H9 (cell line): ENCODE measurements around a stretch of chr2.

DNA sequence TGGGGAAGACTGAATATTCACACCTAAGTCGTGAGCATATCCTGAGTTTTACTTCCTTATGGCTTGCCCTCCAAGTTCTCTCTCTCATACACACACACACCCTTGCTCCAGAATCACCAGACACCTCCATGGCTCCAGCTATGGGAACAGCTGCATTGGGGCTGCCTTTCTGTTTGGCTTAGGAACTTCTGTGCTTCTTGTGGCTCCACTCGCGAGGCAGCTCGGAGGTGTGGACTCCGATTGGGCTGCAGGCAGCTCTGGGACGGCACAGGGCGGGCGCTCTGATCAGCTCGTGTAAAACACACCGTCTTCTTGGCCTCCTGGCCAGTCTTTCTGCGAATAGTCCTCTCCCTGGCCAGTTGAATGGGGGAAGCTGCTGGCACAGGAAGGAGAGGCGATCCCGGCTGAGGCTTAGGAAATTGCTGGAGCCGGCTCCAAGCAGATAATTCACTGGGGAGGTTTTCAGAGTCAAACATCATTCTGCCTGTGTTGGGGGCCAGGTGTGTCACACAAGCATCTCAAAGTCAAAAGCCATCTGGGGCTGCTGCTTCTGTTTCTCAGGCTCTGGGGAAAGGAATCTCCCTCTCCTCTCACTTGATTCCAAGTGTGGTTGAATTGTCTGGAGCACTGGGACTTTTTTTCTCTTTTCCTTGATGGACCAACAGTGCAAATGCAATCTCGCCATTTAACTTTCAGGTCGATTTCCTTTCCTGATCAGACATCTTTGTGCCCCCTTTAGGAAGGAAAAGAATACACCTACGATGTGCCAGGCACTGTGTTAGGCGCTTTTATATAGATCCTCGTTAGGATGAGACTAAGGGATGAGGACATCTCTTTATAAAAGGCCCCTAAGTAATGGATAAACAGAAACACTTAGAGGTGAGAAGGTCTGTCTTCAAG, 22.5 kb downstream of the FOSL2 start:
- PRO-cap, result no peak

DNA sequence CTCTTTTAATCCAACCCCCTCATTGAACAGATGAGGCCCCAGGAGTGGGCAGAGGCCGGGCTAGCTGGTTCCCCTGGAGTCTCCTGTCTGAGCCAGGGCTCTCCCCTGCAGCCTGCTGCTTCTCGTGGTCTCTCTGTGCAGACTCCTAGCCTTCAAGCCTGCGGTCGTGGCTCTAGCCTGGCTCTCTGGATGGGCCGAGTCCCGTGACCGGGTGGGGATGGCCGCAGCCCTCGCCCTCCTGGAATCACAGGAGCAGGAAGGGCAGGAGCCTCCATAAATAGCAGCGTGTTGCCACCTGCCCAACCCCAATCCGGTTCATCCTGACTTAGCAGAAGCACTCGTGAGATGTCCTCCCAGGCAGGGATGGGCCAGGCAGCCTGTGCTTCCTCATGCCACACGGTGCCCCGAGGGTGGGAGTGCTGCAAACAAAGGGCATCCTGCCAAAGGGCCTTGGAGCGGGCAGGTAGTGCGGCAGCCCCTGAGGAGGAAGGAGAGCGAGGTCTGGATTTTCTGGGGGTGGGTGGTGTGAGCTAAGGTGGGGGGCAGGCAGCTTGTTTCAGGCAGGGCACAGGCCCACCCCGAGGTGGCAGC, 43.9 kb downstream of the FOSL2 start:
- PRO-cap, result no peak

- PRO-cap, result no peak
These were observed 7.5 kb upstream of the PLB1 start for GRCh38 chr2:28488323-28488789.

DNA sequence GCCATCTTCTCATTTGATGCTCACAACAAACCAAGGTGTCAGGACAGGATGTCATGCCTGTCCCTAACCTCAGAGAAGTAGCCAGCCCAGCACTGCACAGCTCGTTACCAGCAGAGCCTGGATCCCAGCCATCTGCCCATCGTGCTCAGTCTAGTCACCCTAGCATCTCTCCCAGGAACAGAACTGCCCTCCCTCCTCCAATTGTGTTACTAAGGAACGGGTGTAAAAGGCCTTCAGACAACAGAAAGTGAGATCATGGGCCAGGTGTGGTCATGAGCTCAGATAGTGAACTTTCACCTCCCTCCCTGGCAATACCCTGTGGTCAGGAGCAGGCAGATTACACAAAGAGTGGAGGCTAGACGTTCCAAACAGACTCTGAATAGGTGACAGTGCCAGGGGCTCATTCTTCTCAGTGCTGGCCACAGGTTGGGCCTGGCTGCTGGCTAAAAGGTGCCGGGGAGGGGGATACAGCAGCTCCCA, 111.8 kb upstream of the PPP1CB start:
- PRO-cap, result no peak

DNA sequence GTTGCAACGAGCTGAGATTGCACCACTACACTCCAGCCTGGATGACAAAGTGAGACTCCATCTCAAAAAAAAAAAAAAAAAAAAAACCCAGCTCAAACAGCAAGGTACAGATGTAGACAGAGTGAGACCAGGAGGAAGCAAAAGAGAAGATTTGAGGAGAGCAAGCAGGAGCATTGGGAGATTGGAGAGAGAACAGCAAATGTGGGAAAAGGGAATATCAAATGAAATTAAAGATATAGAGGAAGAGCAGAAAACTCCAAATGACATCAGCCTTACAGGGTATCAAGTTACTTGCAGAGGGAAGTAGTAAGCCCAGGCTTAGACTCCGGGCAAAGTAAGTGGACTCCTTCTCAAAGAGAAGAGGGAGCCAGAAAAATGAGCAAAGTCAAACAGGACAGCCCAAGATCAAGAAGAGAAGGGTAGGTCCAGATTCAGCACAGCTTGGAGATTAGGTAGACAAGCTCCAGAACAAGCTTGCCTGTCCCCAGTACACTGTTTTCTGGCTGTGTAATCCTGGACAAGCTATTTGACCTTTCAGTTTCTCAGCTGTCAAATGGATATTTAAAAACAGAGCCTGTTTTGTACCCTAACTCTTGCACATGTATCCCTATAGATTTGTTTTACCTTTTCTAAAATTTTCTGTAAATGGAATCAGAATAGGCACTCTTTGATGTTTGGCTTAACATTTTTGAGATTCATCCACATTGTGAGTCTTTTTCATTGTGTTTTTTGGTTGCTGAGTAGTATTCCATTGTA, 93.1 kb upstream of the PPP1CB start:
- PRO-cap, result no peak

DNA sequence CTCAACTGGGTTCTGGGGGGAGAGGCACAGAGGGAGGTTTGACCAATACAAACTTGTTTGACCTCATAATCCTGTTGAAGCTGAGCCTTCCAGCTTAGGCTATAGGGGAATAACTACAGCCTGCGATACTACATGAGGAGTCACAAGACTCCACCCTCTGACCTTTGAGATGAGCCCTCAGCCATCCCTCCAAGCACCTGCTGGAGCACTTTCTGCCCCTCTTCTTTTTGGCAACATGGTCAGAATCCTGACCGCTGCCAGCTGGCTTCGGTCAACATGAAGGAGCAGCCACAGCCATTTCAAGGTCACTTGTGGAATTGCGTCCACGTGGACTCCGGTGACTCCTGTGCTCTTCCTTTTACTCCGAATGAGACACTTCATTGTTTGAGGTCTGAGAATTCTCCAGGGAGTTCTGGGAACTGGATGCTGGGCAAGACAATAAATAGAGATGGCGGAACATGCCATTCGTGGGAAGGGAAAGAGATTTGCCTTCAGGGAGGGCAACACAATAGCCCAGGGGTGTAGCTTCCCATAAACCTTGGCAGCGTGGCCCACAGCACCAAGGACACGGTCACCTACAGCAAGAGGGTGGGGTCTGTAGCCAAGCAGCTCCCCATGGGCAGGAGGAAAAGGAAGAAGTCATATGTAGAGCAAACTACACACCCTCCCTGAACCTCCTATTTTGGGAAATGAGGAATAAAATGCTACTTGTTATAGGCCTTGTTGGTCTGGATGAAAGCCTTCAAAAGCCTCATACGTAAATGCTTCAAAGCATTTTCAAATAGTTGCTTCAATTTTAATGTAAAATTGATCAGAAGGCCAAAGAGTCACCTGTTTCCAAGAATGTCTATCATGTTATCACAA, 73.3 kb upstream of the PPP1CB start:
- PRO-cap, result no peak

DNA sequence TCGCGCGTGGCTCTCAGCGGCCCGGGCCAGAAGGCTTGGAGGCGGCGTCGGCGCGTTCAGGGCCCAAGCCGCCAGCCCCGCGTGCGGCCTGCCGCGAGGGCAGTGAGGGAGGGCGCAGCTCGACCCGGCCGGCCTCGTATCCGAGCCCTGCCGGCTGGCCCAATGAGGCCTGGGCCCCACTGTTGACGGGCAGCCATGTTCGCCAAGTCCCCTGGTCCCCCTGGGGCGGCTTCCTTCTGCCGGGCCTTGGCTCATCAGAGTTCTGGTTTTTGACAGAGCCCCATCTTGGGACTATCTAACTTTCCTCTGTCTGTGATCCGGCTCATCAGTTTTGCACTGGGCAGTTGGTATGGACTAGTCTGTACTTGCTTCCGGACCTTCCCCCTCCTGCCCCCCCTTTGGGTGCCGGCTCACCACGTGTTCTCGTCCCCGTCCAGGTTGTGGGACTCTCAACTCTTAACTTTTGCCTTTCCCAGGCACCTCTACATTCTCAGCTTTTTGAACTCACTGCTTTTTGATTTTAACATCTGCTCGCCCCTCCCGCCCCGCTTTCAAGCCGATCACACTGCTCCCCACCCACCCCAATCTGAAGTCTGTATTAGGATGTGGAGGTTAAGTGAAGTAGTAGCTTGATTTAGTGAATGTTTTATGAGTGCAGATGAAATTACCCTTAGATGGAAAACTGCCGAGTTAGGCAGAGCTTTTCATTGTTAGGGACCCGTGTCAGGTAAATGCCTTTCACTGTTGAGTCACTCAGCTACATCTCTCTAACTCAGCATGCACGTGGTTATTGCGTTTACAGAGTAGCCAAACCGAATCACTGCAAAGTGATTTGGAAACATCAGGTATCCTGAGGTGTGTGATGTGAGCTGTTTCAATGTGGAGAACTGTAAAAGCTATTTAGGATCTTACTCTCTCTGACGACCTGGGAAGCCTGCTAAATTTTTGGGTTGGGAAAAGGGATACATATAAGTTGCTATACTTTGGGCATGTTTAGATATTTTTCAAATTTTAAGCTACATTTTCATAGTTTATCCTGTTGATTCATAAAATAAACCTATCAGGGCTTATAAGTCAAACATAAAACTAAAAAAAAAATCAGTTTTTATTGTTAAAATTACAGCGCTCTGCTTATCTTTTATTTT, 912 bp downstream of the WDR43 start:
- PRO-cap, result bidirectional peak, plus-strand start at position 179 of the sequence, minus-strand start at position 222 of the sequence; bidirectional peak, plus-strand start at position 462 of the sequence, minus-strand start at position 340 of the sequence; bidirectional peak, plus-strand start at position 752 of the sequence, minus-strand start at position 732 of the sequence

DNA sequence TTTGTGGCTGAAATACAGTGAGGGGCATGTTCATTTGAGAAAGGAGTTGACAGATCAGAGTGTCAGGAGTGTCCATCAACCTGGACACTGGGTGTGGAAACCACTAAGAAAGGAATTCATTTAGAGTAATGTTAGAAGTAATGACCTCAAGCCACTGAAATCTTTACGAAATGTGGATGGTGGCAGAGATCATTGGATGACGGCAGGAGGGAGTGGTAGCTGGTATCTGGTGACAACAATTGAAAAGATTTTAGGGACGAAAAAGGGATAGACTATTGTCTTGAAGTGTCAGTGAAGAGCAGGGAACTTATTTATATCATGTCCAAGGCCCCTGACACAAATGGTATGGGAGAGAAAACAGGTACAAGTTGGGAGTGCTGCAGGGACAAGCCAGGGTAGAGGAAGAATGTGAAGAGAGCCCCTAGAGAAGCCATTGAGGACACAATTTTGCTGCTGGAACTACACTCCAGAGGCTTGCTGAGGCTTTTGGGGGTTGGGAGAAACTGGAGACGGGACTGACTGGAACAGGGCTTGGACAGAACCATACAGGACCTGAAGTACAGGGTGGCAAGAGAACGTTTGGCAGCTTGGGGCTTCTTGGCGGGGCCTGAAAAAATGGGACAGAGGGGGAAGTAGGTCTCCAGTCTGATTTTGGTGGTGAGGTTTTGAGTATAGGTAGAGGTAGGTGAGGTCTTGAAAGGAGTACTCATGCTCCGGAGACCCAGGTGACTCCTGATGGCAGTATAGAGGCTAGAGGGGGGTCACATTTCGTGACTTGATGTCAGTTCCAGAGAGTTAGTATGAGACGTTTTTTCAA, 29.9 kb downstream of the WDR43 start:
- PRO-cap, result no peak

- PRO-cap, result no peak
These were observed 39.0 kb upstream of the TOGARAM2 start for GRCh38 chr2:28942093-28942467.

GRCh38 chr2:28949529-28950282, 31.4 kb upstream of the TOGARAM2 start:
- PRO-cap, result unidirectional peak, plus-strand start at chr2:28950216

- PRO-cap, result no peak
These were observed 36.9 kb downstream of the TOGARAM2 start for GRCh38 chr2:29017896-29018449.

- PRO-cap, result no peak
These were observed 8.0 kb downstream of the PCARE start for GRCh38 chr2:29066238-29066848.

- PRO-cap, result no peak
These were observed 15.1 kb downstream of the CLIP4 start for GRCh38 chr2:29130256-29130872.

GRCh38 chr2:29318204-29318439, 202.9 kb downstream of the CLIP4 start:
- PRO-cap, result no peak

GRCh38 chr2:29484415-29484632, 369.1 kb downstream of the CLIP4 start:
- PRO-cap, result no peak

- PRO-cap, result no peak
These were observed 13.6 kb upstream of the LBH start for GRCh38 chr2:30217651-30218213.

DNA sequence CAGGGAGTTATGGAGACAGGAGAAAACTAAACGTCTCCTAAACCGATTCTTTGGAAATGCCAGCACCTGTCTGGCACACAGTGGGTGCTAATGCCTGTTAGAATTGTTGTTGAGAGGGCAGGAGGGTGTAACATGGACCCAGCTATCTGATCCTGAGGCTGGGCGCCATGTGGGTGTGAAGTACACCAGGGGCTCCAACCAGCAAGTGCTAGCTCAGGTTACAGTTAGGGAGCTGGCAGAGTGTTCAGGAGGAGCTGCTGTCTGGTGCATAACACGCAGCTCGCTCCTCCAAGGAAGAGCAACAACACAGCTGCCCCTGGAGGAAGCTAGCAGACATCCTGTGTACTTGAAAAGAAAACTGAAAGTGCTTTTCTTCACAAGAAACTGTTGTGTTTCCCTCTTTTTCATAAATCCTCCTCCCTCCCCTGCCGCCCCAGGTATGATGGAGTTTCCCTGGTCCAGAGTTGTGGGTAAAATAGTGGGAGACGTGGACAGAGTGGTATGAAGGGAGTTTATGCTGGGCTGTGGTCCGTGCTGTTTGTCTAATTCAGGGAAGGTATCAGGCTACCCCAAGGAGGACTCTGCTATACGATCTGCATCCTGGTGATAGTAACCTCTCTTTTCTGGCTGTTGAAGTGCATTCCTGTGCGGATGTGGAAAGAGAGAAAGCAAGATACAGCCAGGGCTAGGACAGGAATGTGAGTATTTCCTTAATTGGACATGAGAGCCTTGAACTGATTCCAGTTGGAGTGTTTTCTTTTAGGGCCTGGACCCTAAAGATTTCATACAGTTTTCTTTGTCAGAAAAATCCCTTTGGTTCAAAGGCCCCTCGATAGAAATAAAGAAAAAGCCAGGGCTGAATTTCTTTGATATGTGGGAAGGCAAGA, 6.1 kb upstream of the LBH start:
- PRO-cap, result no peak

- PRO-cap, result no peak
These were observed 34.8 kb downstream of the LBH start for GRCh38 chr2:30265845-30266814.

GRCh38 chr2:30403553-30403927, 43.5 kb upstream of the LCLAT1 start:
- PRO-cap, result no peak

GRCh38 chr2:30694461-30695227, 112.6 kb downstream of the CAPN13 start:
- PRO-cap, result no peak